Tibial artery (tissue), 1 donor: ENCODE measurements around the gene USP40.

DNA sequence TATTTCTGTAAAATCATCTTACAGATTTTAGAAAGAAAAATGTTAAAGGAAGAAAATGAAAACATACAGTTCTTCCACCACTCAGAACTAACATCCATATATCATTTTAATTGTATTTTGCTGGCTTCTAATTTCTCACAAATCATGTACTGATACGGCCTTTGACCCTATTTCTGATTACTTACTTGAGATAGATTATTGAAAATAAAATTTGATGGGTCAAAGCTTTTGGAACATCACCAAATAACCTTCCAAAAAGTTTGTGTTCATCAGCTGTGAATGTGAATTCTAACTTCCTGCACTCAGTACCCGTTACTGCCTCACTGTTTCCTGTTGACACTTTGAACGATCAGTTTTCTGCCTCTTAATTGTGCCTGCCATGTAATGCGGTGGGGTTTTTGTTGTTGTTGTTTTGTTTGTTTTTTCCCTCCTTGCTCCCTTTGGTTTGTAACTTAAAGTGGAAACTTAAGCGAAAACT, 18.8 kb downstream of the ATG16L1 start:
- PRO-cap: no peak

- PRO-cap: no peak
Observed at GRCh38 chr2:233288460-233289105, 19.0 kb upstream of the SAG start.

- PRO-cap: no peak
Observed at GRCh38 chr2:233363511-233364100, 9.3 kb downstream of the DGKD start.

DNA sequence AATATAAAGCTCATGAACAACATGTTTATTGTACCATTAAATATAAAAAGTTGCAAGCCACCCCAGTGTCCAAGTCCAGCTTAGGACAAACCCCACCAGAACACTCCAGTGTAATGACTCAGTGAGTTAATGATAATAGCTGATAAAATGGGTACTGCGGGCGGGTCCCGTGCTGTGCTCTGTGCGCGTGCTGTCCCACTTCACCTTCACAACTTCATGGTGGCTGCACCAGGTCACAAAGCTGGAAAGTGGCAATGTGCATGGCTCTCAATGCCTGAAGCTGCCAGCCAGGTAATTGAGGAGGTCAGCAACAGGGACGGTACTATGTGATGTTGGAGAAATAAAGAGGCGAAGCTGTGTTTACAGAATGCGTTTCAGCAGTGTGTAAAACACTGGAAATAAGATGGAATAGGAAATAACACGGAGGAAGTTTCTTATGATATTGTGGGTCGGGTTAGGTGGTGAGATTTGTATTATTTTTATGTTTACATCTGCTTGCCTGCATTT, 18.6 kb downstream of the DGKD start:
- PRO-cap: no peak

- PRO-cap: no peak
Observed at GRCh38 chr2:233413543-233414684, 59.6 kb downstream of the DGKD start.

DNA sequence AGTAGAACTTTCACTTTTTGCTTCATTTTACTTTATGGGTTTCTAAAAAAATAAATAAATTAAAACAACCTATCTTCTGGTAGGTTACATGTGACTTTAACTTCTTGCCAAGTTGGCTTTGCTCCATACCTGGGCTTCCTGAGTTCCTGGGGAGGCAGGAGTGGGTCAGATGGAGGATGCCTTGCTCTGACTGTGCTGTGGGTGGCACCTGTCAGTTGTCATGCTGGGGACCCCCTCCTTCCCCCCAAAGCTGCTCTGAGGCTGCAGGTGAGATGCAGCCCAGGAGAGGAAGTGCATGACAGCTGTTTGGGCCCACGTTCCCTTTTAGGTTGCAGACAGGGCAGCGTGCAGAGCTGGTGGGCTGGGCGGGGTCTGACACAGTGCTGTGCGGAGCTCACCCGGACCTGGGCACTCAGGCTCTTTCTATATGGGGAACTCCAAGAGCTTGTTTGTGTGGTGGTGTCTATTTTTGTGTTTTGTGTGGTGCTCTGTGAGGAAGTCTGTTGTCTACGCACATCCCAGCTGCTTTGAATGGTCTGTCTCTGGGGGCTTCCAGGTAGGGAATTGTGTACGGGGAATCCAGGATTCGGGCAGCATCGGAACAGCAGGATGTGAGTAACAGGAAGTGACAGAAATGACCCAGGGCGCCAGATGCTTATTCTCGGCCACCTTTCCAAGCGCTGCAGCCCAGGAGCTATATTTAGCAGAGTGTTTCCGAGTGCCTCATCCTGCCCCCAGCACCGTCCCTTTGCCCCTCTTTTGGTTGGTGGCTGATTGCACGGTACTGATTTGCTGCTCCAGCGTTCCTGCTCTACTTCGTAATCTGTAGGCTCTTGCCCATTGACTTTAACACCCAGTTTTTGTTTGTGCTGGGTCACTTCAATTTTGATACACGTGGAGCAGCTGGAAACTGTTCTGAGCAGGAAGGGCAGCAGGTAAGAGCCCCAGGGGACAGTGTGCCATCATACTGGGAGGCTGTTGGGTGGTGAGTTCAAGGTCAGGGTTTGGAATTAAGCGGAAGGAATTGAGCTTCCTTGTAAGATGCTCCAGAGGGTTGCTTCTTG, 64.5 kb downstream of the DGKD start:
- PRO-cap: unidirectional peak, plus-strand start at position 711 of the sequence

GRCh38 chr2:233444543-233445383, 90.5 kb downstream of the DGKD start:
- PRO-cap: no peak

GRCh38 chr2:233485533-233486163, 80.9 kb downstream of the USP40 start:
- PRO-cap: no peak

GRCh38 chr2:233544202-233544728, 22.3 kb downstream of the USP40 start:
- PRO-cap: no peak

- PRO-cap: bidirectional peak, plus-strand start at chr2:233566879, minus-strand start at chr2:233566782
Observed at GRCh38 chr2:233565938-233567114, at the start of gene USP40. USP40 (minus strand) TSS chr2:233566782.

GRCh38 chr2:233638874-233639329, 2.7 kb downstream of the UGT1A10 start:
- PRO-cap: no peak

- PRO-cap: no peak
Observed at GRCh38 chr2:233699959-233700586, 7.4 kb downstream of the UGT1A6 start.

DNA sequence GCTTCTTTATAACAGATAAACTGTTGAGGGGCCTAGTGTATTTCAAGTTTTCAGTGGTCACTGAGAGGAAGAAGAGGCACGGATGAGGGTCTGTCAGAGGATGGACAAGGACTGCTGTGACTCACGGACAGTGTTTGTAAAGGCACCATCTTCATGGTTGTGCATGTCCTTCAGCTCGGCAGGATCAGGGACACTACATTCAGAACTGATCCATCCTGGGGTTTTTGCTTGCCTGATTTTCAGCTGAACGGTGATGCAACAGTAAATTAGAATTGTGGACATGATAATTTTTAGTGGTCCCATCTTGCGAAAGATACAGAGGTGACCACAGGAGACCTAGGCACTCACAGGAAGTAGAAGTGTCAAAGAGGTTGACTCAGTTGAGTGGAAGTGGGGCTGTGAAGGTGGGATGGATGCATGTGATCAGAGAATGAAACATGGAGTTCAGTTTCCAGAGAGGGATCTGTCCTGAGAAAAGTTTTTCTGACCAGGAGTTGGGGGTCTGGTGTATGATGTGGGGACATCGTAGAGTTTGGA, 1.3 kb downstream of the UGT1A4 start:
- PRO-cap: no peak

GRCh38 chr2:233990460-233991029, 60.0 kb upstream of the SPP2 start:
- PRO-cap: no peak

GRCh38 chr2:234001232-234001635, 49.3 kb upstream of the SPP2 start:
- PRO-cap: no peak

DNA sequence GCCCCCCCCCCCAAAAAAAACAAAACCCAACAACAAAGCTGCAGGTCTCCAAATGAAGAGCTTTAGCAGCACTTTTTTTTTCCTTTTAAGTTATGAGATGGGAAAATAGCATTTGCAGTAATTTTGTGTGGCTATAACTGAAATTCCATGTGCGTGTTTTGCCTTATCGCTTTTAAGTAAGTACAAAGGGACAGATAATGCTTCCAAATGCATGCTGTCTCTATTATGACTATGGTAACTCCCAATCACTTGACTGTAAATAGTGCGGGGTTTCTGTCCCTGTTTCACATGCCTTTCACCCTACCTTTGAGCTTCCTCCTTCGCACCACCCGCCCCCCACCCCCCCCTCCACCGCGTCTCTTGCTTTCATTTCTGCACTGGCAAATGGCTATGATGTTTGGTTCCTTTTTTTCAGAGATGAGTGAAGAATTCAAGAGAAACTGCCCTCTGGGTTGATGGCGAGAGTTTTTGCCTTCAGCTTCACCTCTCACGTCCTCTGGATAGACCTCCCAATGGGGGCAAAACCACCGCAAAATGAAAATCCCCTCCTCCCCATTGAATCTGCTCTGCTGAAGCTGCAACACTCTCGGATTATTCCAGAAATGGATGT, 25.1 kb upstream of the SPP2 start:
- PRO-cap: no peak

GRCh38 chr2:234422892-234423260, 74.0 kb downstream of the ARL4C start:
- PRO-cap: no peak

DNA sequence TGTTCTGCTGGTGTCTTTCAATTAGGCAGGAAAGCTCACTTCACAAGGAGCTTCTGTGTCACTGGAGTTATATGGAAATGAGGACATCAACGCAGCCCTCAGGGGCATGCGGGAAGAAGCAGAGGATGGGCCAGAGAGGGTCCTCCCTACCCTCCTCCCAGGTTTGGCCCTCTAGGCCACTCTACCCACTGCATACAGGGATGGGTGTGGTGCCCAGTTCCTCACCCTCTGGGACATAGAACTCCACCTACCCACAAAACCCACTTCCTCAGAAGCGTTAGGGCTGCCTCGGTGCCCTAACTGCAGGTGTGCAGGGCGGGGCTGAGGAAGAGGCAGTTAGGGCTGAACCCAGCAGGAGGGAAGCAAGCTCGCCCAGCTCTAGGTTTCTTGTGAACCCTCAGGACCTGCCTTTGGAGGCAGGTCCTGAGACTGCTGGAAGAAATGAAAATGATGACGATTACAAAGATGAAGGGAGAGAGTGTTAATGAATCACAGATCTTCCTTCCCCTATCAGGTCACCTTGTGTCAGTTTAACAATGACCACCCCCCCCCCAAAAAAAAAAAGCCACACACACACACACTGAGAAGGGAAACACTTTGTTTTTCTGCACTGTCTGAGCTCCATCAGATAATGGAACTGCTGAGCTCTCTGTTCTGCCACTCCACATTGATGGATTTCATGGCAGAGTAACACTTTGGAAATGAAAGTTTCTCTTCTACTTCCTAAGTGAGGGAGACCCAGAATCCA, 70.9 kb downstream of the ARL4C start:
- PRO-cap: no peak

DNA sequence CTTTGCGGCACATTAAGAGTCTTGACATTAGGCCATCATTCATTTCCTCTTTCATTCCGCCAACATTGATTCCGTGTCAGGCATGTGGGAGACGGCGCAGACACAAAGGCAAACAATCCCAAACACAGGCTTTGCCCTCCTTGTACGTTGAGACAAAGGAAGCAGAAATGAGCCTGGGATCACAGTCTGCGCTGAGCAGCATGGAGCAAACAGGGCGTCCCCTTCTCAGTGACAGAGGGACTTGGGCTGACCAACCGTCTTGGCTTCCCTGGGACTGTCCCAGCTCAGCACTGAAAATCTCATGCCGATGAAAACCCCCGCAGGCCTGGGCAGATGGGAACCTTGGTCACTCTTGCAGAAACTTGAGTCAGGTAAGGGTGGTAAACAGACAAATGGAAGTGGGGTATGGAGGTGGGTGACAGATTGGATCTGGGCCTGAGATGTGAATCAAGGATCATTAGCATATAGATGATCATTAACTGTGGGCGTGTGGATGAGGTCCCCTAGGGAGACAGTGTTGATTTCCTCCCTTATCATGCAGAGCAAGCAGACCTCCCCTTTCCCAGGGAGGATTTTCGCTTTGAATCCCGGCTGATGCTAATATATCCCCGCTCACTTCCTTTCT, 19.2 kb upstream of the SH3BP4 start:
- PRO-cap: no peak

DNA sequence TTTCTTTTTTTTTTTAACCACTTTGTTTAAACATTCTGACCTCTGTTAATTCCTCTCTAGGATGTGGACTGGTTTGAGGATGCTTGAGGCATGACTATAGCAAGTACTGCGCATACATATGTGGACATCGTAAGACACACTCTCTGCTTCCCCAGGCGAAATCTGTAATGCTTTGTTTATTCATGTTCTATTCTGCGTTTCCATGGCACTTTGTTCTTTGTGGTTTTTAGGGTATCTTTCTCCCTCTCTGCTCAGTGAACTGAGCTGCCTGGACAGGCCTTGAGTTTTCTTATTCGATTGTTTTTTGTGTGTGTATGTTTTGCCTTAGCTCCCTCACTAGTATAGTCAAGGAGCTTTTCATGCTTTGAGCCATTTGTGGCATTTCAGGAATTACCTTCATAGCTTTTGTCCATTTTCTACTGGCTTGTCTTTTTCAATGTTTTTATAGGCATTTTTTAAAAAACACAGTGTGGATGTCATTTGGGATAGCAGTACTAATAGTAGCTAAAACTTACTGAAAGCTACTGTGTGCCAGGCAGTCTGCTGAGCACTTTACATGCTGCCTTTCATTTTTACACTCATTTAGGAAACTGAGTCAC, 1.9 kb upstream of the SH3BP4 start:
- PRO-cap: no peak